Hematopoietic multipotent progenitor cell (in vitro differentiated cells): Measurements from ENCODE around the genes EDARADD and CHRM3.

DNA sequence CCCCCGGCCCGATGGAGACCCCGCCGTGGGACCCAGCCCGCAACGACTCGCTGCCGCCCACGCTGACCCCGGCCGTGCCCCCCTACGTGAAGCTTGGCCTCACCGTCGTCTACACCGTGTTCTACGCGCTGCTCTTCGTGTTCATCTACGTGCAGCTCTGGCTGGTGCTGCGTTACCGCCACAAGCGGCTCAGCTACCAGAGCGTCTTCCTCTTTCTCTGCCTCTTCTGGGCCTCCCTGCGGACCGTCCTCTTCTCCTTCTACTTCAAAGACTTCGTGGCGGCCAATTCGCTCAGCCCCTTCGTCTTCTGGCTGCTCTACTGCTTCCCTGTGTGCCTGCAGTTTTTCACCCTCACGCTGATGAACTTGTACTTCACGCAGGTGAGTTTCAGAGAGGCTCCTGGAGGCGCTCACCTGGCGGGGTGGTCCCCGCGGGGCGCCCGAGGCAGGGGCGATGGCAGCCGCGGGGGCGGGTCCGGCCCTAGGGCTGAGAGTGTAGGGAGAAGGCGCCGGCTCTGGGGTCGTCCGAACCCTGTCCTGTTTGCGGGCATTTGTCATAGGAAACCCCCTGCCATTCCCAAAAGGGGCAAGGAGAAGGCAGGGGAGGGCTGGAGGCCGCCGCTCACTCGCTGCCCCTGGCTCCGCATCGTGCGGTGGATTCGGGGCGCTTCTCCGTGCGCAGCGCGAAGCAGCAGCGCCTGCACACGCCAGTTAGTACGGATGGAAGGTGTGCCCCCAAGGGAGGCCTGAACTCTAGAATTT is 498 bp downstream of the GPR137B start:
- CAGE, long polyA plus RNA: no peak

DNA sequence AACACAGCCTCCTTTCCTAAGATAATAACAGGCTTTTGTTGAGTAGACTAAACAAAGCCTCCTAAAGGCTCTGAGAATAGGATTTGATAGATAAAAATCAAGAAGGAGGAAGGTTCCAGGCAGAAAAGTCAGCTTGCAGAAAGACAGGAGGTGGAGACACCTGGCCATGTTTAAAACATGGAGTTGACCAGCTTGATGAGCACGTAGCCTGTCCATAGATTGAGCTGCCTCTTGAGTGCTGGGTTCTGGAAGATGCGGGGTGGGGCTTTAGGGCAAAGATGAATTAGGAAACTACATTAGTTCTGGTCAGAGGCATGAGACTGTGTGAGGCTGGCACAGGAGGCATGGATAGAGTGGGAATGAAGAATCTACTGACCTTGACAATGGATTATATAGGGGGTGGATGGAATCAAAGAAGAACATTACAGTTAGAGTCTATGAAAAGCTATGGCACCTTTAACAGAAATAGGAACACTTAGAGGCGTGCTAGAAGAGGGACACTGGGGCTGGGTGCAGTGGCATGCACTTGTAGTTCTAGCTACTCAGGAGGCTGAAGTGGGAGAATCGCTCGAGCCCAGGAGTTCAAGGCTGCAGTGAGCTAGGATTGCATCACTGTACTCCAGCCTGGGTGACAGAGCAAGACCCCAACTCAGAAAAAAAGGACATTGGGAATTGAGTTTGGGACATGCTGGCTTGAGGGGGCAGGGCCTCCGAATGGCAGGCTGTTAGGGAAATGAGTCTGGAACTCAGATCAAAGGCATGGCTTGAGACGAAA is 32.0 kb downstream of the GPR137B start:
- CAGE, long polyA plus RNA: no peak

- CAGE, long polyA plus RNA: no peak
Observed at GRCh38 chr1:236394080-236394626, at the start of gene EDARADD. EDARADD (plus strand) TSS chr1:236394286.

DNA sequence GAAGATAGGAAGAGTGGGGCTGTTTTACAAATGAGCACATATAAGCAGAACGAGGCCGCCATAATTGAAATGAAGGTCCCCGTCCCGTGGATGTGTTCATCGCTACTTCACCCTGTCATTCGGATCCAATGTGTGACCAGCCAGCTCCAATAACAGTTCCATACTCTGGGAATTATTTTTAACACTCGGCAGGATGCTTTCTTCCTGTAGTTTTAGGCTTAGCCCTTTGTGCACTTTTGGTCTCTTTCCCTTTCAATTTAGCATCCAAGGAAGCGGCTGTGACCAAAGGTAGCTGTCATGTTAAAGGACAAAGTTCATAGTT is 33.3 kb upstream of the LGALS8 start:
- CAGE, long polyA plus RNA: no peak

GRCh38 chr1:236736944-236737300 is 50.6 kb downstream of the ACTN2 start:
- CAGE, long polyA plus RNA: no peak

DNA sequence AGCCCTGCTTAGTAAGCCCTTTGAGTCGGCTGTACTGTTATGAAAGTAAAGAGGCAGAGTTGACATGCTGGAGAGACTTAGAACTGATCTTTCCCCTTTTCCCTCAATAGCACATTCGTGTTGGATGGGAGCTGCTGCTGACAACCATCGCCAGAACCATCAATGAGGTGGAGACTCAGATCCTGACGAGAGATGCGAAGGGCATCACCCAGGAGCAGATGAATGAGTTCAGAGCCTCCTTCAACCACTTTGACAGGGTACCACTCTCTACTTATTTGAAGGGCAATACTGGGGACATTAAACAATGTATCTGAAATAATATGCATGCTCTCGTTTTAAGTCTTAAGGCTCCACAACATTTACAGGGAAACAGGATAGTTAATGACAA is 37.7 kb upstream of the MTR start:
- CAGE, long polyA plus RNA: no peak

GRCh38 chr1:237154114-237154742 is 112.2 kb downstream of the RYR2 start:
- CAGE, long polyA plus RNA: no peak

- CAGE, long polyA plus RNA: no peak
Observed at GRCh38 chr1:237470749-237471505, 419.8 kb downstream of the ZP4 start.

DNA sequence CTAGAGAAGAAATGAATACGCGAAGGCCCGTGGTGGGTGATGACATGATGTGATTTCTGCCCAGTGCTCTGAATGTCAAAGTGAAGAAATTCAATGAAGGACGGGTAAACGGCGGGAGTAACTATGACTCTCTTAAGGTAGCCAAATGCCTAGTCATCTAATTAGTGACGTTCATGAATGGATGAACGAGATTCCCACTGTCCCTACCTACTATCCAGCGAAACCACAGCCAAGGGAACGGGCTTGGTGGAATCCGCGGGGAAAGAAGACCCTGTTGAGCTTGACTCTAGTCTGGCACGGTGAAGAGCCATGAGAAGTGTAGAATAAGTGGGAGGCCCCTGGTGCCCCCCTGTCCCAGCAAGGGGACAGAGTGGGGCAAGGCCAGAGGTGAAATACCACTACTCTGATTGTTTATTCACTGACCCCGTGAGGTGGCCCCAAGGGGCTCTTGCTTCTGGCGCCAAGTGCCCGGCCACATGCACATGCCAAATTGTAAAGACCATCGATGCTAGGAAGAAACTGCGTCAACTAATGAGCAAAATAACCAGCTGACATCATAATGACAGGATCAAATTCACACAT is 287.6 kb downstream of the ZP4 start:
- CAGE, long polyA plus RNA: no peak

DNA sequence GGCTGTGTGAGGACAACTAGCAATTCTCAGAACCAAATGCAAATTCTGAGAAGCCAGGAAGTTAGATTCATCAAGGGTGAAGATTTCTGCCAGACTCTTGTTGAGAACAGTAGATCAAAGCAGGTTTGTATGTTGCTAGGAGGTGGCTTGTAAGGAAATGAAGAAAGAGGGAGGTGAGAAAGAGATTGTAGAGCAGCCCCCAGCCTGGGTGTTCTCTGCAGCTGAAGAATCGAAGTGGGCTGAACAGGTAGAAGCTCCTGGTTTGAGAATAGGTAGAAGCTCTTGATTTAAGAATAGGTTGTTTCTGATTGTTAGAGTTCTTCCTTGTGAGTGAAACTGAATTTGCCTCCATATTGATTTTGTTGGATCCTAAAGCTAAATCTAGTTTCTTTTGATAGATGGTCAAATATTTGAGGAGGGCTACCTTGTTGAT is 153.9 kb downstream of the ZP4 start:
- CAGE, long polyA plus RNA: no peak

- CAGE, long polyA plus RNA: no peak
Observed at GRCh38 chr1:239386379-239387393, at the start of gene CHRM3. CHRM3 (plus strand) TSS chr1:239386568.

DNA sequence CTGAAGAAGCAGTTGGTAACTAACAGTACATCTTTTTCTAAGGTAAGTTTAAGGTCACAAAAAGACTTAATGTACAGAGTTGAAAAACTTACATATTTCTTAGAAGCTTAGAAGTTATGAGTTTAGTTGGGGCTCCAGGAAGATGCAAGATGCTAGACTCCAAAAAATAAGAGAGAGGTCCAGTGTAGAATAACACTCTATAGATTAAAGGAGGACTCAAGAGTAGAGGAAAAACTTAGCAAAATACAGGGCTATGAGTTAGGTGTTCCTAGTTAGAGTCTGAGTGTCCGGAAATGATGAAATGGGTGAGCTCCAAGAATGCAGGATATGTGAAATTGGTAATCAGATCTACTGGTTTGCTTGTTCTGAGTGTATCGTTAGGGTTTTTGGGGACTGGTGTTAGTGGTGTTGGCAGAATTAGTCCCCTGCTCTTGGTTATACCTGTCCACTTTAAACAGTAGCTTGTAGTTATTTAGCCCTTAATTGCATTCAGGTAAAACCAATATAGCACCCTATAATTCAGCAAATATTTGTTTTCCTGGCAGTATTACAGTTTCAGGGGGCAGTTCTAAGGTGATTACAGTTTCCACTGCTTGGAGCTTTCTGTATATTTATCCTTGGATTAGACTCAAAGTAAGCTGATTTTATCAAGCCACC is 332.6 kb downstream of the CHRM3 start:
- CAGE, long polyA plus RNA: no peak

DNA sequence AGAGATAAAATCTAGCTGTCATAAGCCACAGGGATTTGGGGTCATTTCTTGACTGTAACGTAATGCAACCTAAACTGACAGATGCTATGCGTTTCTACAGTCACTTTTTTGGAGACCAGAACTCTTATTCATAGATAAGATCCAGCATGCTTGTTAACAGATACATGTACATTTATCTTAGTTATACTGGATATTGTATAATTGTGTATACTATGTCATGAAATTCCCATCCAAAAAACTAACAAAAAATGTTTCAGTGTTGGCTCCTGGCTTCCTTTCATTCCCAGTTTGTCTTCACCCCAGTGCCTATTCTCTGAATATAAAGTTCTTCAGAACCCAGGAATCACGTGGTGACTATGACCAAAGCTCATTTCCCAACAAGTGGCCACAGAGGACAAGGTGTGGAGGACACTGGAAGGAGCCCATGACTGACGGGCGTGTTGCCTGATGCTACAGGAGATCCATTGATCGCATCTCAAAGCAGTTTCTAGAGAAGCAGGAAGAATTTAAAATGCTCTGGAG is 7.3 kb upstream of the GREM2 start:
- CAGE, long polyA plus RNA: no peak

DNA sequence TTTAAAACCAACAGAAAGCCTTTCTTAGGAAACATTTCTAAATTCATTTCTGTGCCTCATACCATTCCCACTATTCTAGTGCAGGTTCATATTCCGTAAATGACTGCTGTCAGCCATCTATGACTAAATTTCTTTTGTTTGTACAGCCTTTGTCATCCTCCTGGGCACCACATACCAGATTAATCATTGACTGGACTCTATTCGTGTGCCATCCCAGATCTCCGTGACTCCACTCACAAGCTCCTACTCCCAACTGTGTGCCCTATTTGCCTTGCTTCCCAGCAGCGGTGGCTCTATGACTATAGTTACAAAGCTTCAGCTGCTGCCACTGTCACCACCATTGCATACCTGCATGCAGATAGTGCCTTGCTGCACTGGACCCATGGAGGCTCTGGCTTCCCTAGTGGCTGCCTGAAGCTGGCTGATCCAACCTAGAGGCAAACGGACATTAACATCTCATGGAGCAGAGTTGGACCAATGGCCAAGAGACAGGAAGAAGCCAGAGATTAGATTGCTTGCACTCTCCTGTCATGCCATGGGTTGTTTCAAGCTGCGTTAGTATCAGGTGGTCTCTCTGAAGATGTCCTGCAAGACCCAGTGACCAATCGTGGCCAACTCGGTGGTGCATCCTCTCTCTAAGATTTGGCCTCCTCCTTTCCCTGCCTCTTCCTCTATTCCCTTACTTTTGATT is 24.5 kb downstream of the CHML start:
- CAGE, long polyA plus RNA: no peak

- CAGE, long polyA plus RNA: no peak
Observed at GRCh38 chr1:241627982-241628391, 12.2 kb downstream of the CHML start.

- CAGE, long polyA plus RNA: no peak
Observed at GRCh38 chr1:242098976-242099310, 100.0 kb upstream of the MAP1LC3C start.

GRCh38 chr1:243231762-243232451 is 23.2 kb downstream of the CEP170 start:
- CAGE, long polyA plus RNA: no peak

GRCh38 chr1:243284179-243284875 is 28.5 kb downstream of the SDCCAG8 start:
- CAGE, long polyA plus RNA: no peak

DNA sequence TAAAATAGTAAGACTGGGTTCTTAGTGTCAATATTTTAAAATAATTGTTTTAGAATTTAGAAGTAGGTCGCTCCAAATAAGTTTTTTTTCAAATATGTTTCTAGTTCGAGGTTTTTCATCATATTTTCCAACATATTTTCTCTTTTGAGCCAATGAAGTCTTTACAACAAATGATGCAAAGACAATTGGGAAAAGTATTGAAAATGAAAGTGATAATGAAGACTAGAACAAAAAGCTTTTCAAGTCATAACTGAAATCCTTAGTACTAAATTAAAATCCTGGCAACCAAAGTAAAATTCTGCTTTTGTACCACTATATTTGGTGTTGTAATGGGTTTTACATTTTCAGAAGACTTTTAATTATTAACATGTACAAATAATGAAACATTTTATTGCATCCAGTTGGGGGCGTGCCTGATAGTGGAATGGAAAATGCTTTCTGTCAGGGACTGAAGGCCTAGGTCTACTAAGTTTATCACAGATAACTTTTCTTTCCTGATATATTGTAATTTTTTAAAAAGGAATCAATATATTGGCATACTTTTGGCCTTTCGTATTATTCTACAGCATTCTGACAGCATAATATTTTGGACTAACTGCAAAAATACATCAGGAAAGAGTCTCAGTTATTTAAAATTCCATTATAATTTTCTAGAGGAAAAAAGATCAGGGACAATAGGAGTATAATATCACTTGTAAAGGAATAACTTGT is 89.4 kb downstream of the SDCCAG8 start:
- CAGE, long polyA plus RNA: no peak

DNA sequence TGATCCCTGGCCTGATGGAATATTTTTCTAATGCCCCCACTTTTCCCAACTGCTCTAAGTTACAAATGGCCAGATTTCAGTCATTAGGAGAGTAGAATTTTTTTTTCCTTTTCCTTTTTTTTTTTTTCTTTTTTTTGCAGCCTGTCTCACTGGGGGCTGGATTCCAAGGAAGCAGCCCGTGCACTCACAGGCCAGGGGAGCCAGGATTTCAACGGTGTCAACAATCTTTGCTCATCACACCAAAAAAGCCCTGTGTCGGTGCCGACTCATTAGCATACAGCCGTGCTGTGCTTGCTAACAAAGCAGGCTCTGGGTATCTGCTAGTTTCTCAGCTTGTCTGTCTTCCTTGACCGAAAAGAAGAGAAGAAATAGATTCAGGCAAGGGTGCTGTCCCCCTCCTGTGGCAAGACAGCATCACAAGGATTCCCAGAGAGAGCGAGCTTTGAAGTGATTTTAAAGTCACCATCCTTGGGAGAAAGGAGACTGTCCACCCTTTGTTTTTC is 214.6 kb downstream of the SDCCAG8 start:
- CAGE, long polyA plus RNA: no peak